AG09319 (cell line): Measurements from ENCODE around the gene GPD1L.

DNA sequence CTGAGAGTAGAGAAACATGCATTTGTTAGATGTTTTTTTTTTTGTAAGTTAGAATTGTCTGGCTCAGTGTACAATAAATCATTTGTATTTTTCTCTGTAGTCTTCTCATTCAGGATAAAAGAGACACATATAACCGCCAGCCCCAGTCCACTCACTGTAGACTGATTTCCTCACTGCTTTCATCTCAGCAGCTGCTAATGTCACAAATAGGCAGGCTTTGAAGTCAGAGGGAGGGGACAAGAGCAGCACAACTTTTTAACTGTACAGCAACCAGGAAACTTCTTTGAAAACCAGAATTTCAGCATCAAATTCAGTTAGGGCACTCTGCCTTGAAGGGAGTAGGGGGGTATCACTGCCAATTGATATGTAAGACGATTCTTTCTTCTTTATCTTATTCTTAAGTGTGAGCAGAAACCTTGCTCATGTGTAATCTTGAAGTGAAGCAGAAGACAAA is 140.1 kb upstream of the RBMS3 start:
- RRBS, result no CpG with 5 or more reads among the region's 2 CpGs

DNA sequence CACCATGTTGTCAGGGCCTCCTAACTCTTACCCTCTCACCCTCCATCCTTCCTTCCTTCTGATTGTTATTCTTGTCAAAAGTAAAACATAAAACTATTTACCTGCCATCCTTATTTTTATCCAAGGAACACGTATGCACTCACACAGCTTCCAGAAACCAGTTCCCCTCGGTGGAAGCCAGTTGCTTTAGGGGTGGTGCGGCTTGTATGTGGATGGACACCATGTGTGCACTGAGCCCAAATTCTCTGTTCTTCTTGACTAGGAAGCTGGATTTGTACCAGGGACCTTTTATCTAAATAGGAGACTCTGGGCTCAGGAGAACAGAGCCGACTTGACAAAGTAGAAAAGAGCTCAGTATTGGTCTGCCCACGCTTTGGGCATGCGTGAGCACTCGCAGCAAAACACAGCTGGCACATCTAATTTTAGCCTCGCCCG is 1.2 kb upstream of the RBMS3 start:
- RRBS, result no CpG with 5 or more reads among the region's 9 CpGs

DNA sequence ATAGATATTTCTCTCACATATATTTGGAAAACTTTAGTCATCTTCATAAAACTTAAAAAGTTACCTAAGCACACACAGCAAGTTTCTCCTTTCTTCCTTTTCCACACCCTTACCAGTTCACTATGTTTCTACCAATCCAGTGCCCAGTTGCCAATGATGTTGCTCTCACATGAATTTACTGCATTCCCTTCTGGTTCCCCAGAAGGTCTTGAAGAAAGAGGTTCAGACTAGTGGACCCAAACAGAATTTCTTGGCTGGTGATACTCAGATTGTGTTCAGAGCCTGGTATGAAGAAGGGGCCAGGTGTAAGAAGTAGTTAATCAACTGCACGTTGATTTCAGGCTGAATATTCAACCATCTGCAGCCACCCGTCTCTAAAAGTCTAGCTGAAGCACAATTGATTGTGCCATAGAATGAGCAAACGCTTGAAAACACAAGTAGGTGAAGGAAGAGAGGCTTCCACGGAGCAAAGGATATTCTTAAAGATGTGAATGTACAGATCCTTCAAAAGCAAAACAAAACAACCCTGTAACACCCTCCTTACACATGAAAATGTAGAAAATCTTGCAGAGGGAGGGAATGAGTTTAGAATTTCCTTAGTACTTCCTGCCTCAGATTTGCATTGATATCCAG is 4.6 kb downstream of the RBMS3 start:
- RRBS, result no CpG with 5 or more reads among the region's 4 CpGs

DNA sequence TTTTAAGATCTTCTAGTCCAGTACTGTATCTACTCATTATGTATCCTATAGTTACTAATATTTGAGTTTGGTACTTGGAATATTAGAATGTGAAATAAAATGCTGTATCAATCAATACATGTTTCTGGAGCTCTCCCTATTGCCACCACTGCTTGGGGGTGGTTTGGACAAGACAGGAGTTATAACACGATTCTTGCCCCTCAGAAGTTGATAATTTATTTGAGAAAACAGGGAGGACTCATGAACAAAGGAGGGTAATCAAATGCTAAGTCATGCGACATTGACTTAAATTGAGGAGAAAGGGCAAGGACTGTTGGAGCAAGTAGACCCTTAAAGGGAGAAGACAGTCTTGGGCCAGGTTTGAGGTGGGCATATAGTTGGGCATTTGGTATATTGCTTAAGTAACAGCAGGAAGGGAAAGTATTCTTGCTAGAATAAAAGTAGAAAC is 17.9 kb downstream of the RBMS3 start:
- RRBS, result no CpG with 5 or more reads among the region's 2 CpGs

DNA sequence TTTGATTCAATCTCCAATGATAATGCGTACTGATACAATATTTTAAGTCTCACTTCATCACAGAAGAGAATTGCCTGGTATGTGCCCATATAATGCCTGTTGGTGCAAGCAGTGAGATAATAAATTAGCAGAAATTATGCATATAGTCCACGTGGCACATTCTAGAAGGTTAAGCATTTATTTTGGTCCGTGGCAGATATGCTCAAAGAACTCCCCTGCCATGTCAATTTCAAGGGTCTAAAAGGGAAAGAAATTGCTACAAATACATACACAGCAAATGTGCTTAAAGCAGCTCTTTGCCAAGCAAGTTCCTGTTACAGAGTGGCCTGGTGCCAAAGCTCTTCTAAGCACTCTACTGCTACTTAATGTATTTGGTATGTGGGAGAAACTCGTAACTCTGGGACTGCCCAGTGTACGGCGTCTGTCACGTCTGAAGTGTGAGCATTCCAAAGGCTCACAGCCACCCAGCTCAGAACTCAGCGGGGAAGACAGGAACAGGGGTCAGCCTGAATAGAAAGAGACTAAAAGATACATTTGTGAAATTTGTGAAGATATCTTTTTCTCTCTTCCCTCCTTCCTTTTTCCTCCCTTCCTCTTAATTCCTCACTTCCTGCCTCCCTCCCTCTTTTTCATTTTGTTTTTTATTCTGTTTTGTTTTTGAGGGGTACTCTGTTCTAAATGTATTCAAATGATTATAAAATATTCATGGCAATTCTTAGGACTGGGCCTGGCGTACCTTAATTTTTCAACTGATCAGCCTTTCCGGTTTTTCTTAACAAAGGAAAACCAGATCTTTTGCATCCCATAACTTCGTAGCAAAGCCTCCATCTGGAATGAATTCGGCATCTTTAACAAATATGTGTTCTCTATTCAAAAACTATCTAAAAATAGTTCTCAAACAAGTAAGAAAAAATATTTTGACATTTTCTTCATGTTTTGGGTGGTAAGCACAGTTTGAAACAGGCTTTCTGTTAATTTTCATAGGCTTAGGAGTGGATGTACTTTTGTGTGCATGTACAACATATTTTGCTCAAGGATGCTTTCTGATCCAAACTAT is 54.7 kb downstream of the RBMS3 start:
- RRBS, result no CpG with 5 or more reads among the region's 12 CpGs

DNA sequence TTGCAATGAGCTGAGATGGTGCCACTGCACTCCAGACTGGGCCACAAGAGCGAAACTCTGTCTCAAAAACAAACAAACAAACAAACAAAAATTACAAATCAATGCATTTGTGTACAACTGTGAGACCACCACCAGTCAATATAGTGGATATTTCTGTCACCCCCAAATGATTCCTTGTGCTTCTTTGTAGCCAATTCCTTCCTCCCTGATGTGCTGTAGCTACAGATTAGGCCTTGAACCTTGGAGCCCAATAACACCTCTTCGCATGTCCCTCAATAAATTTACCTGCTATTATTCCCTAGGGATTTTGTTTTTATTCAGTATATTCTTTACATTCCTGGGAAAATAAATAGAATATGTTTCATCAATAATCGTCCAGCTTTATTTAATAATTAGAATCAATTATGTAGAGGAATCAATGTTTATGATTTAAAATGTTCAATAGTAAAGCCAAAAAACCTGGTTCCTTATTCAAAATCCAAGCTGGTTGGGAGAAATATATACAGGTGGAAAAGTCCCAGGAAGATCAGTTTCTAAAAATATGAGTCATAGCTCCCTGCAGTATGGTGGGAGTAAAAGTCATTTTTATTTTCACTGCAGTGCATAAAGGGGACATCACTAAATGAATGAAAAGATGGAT is 335.7 kb downstream of the RBMS3 start:
- RRBS, result no CpG with 5 or more reads among the region's 3 CpGs

DNA sequence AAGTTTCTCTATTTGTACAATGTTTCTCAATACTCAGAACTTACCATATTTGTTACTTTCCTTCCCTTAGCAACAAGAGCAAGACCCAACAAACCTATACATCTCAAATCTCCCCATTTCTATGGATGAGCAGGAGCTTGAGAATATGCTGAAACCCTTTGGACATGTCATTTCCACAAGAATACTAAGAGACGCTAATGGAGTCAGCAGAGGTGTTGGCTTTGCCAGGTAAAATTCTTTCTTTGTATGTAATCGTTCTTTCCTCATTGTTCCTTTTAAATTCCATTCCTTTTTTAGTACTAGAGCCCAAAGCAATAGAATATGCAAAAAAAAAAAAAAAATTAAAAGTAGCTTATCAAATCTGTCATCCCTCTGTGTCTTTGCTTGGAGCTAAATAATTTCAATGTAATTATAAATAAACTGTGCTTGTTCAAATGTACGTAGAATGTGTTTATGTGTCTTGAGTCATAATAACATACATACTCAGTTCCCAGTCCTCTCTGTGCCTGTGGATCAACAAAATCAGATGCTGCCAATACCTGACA is 458.9 kb downstream of the RBMS3 start:
- RRBS, result no CpG with 5 or more reads among the region's 3 CpGs

DNA sequence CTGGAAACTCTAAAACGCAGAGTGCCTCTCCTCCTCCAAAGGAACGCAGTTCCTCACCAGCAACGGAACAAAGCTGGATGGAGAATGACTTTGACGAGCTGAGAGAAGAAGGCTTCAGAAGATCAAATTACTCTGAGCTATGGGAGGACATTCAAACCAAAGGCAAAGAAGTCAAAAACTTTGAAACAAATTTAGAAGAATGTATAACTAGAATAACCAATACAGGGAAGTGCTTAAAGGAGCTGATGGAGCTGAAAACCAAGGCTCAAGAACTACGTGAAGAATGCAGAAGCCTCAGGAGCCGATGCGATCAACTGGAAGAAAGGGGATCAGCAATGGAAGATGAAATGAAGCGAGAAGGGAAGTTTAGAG is 611.6 kb upstream of the TGFBR2 start:
- RRBS, result no CpG with 5 or more reads among the region's 8 CpGs

GRCh38 chr3:30453346-30453879 is 153.0 kb upstream of the TGFBR2 start:
- RRBS, result no CpG with 5 or more reads among the region's 3 CpGs

DNA sequence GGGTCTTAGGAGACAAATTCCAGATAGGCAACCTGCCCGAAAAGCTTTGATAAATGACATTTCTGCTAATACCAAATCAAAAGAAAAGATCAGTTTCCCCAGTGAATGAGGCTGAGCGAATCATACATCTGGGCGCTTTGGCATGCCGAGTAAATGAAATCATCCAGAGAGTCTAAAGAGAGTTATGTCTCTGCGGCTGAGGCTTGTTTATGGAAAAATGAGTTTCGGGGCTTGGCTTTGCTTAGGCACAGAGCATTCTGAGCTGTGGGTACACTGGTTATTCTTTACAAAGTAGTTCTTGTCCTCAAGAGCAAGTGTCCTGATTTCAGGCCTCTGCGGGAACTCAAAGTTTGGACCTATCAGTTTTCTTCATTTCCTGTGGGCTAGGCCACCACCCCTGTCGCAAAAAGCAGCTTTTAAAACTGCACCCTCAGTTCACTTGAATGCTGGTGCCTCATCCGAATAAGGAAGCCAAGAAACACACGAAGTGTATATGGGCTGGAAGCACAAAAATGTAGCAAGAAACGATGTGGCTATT is 109.9 kb upstream of the TGFBR2 start:
- RRBS, result no CpG with 5 or more reads among the region's 11 CpGs

- RRBS, result no CpG with 5 or more reads among the region's 4 CpGs
Observed at GRCh38 chr3:30518137-30519050, 88.0 kb upstream of the TGFBR2 start.

- RRBS, result no CpG with 5 or more reads among the region's 6 CpGs
Observed at GRCh38 chr3:30695979-30696755, 89.8 kb downstream of the TGFBR2 start.

DNA sequence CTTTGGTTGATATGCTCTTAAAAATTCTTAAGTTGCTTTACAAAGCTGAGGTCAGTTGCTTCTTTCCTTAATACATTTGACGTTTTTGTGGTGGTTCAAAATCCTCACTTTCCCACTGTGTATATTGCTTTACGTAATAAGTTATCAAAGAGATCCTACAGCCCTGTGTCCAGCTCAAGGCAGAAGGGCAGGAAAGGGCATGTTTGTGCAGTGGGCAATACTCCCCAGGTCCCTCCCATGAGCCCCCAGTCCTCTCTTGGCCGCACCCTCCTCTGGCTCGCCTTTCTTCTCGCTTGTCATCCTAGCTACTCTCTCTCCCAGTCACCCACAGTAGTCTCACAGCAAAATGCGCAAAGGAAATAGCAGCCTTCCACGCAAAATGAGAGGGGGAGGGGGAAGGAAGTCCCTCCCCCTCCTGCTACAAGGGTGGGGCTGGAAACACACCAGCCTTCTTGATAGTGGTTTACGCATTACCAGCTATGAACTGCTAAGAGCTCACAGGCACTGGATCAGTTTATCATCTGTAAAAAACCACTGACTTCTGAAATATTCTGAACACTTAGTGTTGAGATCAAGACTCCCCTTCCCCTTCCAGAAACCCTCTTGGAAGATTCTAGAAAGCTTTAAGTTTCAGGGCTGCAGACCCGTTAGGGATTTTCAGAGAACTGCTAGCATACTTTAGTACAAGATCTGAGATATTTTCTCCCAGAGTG is 83.8 kb downstream of the GADL1 start:
- RRBS, result no CpG with 5 or more reads among the region's 9 CpGs

DNA sequence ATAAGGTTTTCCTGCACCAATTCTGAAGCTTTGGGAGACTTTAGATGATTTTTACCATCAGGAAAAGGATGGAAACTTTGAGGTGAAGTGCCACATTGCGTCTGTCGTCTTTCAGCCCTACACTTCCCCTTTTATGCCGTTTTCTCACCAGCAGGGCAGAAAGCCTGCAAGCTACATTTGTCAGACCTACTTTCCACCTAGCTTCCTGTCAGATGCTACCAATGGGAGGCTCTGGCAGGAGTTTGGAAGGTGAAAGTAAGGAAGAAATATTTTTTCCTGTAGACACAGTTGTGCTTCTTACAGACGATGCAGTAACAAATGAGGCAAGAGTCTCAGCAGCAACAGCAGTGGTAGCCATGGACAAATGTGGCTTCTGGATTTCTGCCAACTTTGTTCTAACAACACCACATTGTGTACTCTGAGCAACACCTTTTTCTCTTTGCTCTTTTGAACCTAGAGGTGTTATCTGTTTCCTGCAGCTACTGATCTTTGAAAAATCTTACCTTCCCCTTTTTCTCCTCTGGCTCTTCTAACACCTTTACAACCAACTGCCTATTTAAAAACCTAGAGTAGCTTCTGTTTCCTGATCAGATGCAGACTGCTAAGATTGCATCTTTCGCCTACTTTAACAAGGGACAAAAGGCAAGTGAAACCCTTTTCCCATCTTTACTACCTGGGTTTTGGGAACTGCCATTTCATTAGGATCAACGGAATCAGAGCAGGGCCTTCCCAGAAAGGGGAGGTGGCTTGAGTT is 70.6 kb upstream of the STT3B start:
- RRBS, result no CpG with 5 or more reads among the region's 6 CpGs

DNA sequence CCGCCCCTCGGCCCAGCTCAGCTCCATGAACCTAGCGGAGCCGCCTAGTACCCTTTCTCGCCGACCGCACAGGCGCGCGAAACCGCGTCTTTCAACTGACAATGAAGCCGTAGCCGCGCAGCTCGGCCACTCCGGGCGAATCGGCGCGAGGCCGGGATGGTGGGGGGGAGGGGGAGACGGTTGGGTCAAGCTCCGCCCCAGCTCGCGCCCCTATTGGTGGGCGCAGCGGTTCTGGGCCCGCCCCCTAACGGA is 558 bp upstream of the STT3B start:
- RRBS, result no CpG with 5 or more reads among the region's 30 CpGs

GRCh38 chr3:31876332-31876902 is 104.6 kb downstream of the OSBPL10 start:
- RRBS, result no CpG with 5 or more reads among the region's 8 CpGs

- RRBS, result no CpG with 5 or more reads among the region's 6 CpGs
Observed at GRCh38 chr3:31947574-31948440, 33.3 kb downstream of the OSBPL10 start.

DNA sequence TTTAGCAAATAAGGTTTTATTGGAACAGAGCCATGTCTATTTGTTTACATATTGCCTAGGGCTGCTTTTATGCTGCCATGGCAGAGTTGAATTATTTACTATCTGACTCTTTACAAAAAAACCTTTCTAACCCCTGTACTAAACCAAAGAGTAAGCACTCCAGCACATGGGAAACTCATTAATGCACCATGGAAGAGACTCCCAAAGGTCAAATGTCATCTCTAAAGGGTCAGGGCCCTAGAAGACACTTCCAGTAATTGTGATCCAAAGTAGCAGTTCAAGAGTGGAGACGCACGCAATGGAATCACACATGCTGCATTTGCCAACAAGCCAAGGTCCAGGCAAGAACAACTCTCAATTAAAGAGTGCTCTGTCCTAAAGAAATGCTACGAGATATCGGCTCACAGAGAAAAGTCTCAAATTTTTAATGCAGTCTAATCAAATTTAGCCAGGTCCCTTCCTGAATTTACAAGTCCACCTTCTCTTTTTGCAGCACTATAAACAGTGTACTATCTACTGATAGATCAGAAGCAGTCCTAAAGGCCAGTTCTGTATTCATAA is 22.2 kb downstream of the OSBPL10 start:
- RRBS, result no CpG with 5 or more reads among the region's 4 CpGs

- RRBS, result 1% methylated on average over 28 of the region's 60 CpGs
Observed at GRCh38 chr3:32106031-32106790, at the start of gene GPD1L. Gene GPD1L, plus strand, starts transcription at chr3:32106620.

DNA sequence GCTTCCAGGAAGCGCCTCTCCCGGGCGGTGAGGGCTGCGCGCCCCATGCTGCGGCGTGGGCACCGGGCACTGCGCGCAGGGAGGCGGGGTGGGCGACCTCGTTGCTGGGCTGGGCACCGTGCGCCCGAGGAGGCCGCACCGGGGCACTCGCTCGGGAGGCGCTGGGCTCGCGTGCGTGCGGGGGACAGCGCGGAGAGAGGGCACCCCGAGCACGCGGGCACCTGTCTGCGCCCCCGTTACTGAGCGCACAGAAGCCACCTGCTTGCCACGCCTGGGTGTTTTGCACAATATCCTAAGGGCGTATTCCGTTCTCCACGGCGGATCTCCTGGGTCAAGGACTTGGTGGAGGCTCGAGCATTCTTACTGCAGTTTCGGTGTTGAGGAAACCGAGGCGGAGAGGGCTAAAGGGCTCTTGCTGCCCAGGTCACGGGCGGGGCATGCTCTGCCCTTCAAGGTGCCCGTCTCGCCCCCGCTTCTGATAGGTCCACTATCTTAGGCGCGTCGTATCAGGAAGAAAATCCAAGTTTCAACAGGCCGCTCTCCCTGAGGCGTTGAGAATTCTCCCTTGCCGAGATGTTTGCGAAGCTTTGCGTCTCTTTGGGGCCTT is 474 bp downstream of the GPD1L start:
- RRBS, result 1% methylated on average over 16 of the region's 55 CpGs